Subcutaneous preadipocyte (primary cell): Measurements from ENCODE around the gene UNC45A.

GRCh38 chr15:90860425-90860685 lies 8.0 kb upstream of the FURIN start:
- CAGE, long polyA plus RNA, result no peak

DNA sequence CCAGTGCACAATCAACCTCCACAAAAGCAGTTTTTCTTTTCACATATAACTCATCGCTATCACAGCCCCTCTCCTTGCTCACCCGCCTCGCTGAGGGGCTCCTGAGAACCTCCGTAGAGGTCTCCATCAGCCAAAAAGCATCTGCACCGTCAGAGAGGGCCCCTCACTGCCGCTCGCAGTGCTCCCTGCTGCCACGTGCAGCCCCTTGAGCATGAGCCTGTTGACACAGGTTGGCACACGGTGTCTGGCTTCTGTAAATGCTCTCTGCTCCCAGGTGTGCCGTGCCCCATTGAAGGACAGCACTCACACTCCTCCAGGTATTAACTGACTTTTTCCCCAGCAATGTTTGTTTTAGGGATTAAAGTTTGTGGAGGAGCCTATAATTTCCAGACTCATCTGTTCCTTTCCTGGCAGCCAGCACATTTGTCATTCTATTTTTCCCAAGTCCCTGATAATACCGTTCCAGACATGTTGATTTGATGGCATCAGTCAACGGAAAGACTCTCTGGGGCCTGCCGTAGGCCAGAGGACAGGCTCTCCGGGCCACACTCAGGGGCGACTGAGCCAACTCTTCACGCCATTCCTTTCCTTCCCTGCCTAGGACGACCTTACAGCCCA lies 2.1 kb upstream of the FURIN start:
- CAGE, long polyA plus RNA, result no peak

DNA sequence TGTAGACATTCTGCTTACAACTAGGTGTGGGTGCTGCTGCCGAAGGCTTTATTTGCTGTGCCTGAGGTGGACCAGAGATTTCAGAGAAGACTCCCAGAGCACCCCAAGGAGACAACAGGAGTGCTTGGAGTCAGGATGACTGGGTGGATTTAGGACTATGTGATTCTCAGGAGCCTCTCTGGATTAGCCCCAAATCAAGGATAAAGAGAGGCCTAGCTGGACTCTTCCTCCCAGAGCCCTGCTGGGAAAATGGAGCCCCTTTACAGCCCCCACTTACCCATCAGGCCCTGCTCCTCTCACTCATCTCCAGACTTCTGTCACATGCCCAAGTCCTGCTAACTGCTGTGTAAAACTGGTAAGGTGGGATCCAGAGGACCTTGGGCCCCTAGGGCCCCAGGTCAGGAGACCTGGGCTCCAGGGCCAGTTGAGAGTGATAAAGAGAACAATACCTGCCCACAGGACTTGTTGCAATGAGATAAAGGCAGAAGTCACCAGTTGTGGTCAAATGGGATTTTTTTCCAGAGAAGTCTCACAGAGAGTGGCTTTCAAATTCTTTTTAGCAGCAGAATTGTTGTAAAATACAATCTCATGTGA lies 610 bp downstream of the FURIN start:
- CAGE, long polyA plus RNA, result no peak

GRCh38 chr15:90876177-90876710 lies 7.9 kb downstream of the FURIN start:
- CAGE, long polyA plus RNA, result no peak

DNA sequence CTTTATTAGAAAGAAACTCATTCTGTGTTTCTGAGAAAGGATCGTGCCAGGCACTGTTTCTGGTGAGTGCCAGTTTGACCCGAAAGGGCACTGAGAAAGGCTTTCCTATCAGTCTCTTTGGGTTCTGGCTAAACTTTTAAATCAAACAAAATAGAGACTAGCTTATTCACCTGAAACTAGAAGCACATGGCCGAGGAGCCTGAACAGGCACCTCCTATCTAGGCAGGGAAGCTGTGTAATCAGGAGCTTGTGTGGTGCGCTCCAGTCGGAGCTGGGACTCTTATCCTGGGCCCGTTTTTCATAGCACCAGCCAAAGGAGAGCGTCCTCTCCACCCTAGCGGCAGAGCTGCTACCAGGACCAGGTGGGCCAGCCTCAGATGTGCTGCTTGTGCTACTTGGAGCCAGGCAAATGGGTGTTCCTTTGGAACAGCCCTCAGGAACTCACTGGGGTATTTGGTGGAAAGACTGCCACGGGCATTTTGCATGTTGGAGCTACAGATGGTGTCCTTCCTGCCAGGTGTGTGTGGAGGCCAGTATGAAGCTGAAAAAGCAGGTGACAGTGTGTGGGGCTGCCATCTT lies 660 bp downstream of the MAN2A2 start:
- CAGE, long polyA plus RNA, result no peak

- CAGE, long polyA plus RNA, result no peak
Measured at GRCh38 chr15:90918580-90919208, 13.7 kb downstream of the HDDC3 start.

DNA sequence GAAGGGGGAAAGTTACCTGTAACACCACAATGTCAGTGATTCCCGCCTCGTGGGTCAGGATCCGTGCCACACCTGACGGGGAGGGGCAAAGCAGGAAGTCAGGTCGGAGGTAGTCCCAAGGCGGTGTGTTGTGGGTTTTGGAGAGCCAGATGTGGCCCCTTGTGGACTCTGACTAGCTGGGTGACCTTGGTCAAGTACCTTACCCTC lies 407 bp downstream of the HDDC3 start:
- CAGE, long polyA plus RNA, result no peak

- CAGE, long polyA plus RNA, result no peak
Measured at GRCh38 chr15:90934699-90935779, at the start of gene UNC45A. UNC45A (plus strand) TSS chr15:90935285.

DNA sequence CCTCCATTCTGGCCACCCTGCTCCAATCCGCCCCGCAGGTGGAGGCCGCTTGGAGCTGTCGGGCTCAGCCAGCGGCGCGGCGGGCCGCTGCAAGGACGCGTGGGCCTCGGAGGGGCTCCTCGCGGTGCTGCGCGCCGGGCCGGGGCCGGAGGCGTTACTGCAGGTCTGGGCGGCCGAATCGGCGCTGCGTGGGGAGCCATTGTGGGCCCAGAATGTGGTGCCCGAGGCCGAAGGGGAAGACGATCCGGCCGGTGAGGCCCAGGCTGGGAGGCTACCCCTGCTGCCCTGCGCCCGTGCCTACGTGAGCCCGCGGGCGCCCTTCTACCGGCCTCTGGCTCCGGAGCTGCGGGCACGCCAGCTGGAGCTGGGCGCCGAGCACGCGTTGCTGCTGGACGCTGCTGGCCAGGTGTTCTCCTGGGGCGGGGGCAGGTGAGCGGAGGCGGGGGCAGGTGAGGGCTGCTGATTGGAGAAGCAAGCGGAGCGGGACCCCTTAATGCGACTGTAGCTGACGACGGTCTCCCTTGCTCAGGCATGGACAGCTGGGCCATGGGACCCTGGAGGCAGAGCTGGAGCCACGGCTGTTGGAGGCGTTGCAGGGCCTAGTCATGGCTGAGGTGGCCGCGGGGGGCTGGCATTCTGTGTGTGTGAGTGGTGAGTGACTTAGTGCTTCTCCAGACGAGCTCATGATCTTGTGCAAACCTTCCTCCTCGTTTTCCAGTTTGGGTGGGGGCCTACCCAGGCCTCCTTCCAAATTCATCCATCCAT lies 2.6 kb downstream of the RCCD1 start:
- CAGE, long polyA plus RNA, result no peak

GRCh38 chr15:91319978-91320527 lies 220.0 kb downstream of the SV2B start:
- CAGE, long polyA plus RNA, result no peak

DNA sequence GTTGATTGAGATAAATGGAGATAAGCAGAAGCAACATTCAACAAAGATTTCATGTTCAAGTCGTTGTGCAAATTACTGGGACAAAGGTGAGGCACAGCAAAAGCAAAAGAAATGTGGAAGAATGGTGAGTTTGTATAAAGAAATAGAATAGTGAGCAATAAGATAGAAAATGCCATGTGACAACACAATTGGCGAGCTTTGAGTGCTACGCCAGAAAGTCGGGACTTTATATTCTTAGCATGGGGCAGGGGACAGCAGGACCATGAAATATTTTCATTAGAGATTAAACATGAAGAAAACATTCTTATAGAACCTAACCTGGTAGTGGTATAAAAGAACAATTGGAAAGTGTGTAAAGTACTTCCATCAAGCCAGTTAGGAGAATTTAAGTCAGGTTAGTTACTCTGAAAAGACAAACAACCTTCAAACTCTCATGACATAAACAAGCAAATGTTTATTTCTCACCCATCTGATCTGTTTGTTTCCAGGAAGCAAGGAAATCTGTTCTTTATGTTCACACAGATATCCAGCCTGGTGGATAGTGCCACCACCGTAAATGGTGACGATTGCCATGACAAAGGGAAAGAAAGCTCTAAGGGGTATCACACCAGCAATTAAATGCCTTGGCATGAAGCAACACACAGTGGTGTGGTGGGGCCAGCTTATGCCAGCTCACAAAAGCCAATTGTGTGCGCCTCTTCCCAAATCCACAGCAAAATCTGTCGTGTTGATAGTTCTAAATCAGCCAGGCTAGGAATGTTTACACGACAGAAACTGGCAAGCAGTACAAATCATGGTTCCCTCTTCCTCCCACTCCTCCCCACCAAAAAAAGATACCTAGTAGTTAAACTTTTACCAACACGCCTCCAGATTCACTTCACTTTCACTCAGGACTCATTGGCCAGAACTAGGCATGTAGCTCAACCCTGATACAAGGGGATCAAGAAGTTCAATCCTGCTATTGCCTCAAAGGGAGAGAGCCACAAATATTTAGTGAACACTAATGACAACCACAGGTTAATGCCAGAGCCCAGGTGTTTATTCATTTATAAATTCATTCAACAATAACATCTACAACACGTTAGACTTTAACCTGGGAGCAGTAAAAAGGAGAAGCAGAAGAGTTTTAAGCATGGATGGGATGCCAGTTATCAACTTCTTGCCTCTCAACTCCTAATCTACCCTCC lies 189.3 kb upstream of the SLCO3A1 start:
- CAGE, long polyA plus RNA, result no peak

- CAGE, long polyA plus RNA, result no peak
Measured at GRCh38 chr15:91857168-91858282, 4.0 kb downstream of the SLCO3A1 start.

DNA sequence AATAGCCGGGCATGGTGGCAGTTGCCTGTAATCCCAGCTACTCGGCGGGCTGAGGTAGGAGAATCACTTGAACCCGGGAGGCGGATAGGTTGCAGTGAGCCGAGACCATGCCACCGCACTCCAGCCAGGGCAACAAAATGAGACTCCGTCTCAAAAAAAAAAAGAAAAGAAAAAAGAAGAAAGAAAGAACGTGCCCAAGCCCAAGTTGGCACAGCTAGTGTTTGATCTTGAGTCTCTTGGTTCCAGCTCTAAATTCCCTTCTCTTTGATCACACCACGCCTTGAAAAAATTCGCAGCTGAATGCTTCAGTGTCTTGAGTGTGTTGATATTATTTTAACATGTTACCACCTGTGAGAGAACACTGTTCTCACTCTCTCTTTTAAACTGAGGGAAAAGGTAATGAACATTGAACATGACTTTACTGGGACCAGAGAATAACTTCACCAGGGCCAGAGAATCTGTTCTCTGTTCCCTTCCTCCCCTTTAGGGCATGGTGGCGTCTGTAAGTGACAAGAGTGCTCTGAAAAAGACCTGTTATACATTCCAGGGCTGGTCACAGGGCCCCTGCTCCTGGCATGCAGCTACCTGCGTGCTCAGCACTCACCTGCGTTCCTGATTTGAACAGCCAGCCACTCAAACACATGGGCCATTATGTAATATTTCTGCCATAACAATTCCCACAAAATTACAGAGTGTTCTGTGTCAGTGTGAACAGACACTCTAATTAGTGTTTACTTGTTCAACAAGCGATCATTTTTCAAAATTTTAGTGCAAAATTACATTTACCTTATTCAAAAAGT lies 19.1 kb downstream of the SLCO3A1 start:
- CAGE, long polyA plus RNA, result no peak

- CAGE, long polyA plus RNA, result no peak
Measured at GRCh38 chr15:91953436-91953955, 100.0 kb downstream of the SLCO3A1 start.

- CAGE, long polyA plus RNA, result no peak
Measured at GRCh38 chr15:92095584-92096273, 242.2 kb downstream of the SLCO3A1 start.

- CAGE, long polyA plus RNA, result no peak
Measured at GRCh38 chr15:92184809-92185040, 209.0 kb upstream of the ST8SIA2 start.

DNA sequence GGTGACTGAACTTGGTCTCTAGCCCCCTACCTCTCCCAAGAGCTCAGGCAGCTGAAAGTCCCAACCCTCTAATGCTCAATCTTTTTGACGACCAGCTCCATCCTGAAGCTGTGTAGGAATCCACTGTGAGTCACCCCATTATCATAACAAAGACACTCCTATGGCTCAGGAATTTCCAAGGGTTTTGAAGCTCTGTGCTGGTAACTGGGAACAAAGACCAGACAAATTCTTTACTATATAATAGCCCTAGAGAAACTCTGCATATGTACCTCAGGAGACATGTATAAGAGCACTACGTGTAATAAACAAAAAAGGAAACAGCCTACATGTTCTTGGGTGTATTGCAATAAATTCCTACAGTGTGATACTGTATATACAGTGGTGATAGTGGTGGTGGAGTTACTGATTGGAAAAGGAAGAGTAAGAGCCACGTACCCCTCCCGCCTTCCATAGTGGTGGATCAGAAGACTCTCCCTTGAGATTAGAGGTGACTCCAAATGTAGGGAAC lies 116.6 kb downstream of the ST8SIA2 start:
- CAGE, long polyA plus RNA, result no peak

- CAGE, long polyA plus RNA, result no peak
Measured at GRCh38 chr15:92809004-92809303, 91.2 kb upstream of the CHD2 start.

GRCh38 chr15:92820016-92821122 lies 79.8 kb upstream of the CHD2 start:
- CAGE, long polyA plus RNA, result no peak

- CAGE, long polyA plus RNA, result no peak
Measured at GRCh38 chr15:92821509-92822197, 78.5 kb upstream of the CHD2 start.